Fibroblast of villous mesenchyme (primary cell): ENCODE measurements around a stretch of chr17.

GRCh38 chr17:63632443-63632809, 10.2 kb downstream of the MAP3K3 start:
- CAGE, long polyA plus RNA, result no peak

- CAGE, long polyA plus RNA, result no peak
Observed at GRCh38 chr17:63633525-63634680, 11.7 kb downstream of the MAP3K3 start.

DNA sequence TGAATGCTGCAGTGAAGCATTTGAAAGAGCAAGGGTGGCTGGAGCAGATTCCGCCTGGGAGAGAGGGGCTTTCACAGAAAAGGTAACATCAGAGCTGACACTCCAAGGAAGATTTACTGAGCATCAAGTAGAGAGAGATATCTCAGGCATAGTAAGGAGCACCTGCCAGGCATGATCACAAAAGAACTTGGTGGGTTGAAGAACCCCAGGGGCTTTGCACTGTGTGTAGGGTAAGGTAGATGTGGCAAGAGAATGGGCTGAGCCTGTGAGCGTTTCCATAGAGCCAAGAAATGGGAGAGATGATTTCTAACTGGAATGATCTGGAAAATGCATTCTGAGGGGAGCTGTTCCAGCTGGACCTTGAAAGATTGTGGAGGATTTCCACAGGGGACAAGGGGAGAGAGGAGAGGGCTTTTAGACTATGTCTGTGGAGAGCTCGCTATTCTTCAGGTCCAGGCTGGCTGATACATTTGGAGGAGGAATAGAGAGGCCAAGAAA, 31.0 kb downstream of the LIMD2 start:
- CAGE, long polyA plus RNA, result no peak

DNA sequence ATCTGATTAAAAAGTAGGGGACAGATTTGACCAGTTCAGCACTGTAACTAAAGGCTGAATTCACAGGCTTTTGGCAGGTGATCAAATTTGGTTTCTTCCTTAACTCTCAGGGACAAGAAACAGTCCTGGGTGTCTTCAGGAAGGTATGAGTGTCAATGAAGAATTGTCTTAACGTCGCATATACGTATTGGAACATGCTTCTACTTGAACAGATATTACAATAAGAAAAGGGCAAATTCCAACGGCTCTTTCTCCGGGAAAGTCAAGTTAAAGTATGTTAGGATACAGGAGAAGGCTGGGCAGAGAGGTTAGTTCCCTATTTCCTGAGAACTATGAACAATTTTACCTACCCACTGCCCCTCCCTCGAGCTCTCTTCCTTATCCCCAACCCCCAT, 784 bp downstream of the STRADA start:
- CAGE, long polyA plus RNA, result no peak

DNA sequence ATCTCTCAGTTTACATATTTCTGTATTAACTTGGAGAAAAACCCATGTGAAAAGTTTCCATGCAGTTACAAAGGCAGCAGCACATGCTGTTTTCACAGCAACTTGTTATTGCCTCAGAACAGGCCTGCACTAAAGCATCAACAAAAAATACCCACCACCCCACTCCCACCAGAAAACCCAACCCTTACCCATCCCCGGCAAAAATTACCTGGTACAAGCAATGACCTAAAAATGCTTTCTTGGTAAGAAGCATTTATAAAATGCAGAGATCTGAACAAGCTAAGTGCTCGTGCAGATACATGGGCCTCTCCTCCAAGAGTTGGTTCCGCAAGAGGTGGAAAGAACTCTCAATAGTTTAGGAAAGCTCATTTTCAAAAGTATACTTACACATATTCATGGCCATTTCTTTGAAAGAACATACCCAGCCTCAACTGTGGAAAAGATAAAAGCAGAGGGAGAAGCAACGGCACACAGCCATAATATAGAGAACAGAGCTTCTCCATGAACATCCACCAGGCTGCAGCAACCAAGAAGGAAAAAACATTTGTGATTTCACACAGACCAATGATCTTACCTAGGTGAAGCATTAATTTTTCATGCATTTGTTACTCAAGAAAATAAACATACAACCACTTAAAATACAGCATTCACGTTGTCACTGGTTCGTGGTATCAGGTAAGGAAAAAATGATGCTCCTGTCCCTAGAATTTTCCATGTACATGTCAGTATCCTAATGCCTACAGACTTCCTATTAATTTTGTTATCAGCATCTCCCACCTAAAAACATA, 4.1 kb upstream of the STRADA start:
- CAGE, long polyA plus RNA, result no peak

- CAGE, long polyA plus RNA, result no peak
Observed at GRCh38 chr17:63817616-63818632, 9.3 kb upstream of the PSMC5 start.

GRCh38 chr17:63954525-63954856, 18.2 kb downstream of the SCN4A start:
- CAGE, long polyA plus RNA, result no peak

DNA sequence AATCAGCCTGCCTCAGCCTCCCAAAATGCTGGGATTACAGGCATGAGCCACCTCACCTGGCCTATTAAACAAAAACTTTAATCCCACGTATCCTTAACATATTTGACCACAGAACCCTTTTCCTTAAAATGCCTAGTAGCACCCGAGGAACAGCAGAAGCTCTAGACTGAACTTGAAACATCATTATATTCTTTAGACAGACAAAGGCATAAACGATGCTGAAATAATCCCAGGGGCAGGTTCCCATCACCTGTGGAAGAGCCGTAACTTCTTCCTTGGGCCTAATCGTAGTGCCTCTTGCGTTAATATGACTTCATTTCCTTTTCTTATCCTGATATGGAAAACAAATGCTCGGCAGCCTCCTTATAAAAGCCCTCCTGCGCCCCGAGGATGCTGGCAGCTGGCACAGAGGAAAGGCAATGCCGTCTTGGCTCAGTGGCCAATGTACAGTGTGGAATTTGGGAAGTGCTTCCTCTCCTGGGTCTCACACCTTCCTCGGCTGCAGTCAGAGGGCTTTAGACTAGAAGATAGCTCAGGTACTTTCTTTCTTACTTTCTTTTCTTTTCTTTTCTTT, 3.5 kb downstream of the SCN4A start:
- CAGE, long polyA plus RNA, result no peak

- CAGE, long polyA plus RNA, result no peak
Observed at GRCh38 chr17:63976831-63977196, 4.1 kb upstream of the SCN4A start.

DNA sequence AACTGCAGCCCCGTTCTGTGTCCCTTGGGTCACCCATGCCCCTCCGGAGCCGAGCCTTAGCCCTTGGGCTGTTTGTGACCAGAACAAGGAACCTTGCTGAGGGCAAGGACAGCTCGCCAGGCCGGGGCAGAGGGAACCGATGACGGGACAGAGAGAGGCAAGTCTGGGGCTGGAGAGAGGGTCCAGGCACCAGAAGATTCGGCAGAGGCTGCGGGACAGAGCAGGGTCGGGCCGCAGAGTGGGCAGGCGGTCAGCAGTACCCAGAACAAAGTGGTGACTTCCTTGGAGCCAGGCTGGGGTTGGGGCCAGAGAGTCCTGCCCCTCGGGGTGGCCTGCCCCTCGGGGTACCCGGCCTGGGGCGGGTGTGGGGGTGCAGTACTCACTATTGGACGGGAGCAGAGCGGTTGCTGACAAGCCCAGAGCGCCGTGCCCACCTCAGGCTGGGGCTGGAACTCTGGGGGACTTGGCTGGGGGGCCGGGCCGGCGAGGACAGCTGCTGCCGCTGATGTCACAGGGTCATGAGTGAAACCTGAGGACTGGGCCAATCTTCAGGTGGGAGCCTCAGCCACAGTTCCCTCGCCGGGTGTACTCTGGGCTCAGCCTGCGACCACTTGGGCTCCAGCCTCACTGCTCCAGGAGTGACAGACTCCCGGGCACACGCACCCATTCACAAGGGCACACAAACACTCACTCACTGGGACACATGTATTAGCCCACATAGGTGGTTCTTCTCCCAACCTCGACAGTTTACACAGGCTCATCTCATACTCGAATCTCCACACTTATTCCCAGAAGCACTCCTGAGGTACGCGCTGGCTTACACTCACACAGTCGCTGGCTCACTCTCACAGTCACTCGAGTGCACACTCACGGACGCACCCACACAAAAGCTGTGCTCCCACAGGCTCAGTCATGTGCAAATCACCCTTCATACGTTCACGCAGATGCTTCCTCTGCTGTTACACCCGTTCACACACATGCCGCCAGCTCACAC, 8.9 kb upstream of the PRR29 start:
- CAGE, long polyA plus RNA, result no peak

GRCh38 chr17:63990422-63991003, 7.6 kb upstream of the PRR29 start:
- CAGE, long polyA plus RNA, result no peak

GRCh38 chr17:64019375-64020033, 929 bp downstream of the ICAM2 start:
- CAGE, long polyA plus RNA, result no peak

GRCh38 chr17:64038646-64039087, 18.2 kb upstream of the ICAM2 start:
- CAGE, long polyA plus RNA, result no peak

DNA sequence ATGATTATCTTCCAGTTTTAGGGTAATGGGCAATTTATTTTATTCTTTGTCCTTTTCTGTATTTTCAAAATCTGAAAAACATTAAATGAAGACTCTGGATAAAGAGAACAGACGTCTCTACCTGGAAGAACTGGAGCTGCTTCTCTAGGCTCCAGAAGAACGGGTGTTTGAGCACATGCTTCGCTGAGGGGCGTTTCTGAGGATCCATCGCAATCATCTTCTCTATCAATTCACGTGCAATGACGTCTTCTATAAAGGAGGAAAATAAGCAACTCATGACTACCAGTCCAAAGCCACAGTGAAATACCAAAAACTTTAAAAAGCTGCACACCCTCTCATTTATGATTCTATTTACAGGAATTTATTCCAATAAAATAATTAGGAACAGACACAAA, 27.3 kb upstream of the ICAM2 start:
- CAGE, long polyA plus RNA, result no peak

GRCh38 chr17:64081716-64082563, 48.0 kb downstream of the ERN1 start:
- CAGE, long polyA plus RNA, result no peak

DNA sequence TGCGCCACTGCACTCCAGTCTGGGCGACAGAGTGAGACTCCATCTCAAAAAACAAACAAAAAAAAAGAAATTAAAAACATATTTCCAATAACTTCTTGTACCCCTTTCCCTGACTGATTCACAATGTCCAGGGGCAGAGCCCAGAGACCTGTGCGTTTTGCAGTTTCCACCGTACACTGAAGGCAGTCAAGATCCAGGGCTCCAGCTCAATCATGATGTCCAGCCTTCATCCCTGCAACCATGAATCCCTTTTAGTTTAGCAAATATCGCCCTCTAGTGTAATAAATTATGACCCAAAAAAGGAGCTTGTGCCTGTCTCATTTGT, 3.6 kb upstream of the ERN1 start:
- CAGE, long polyA plus RNA, result no peak

- CAGE, long polyA plus RNA, result no peak
Observed at GRCh38 chr17:64282684-64283037, 19.6 kb upstream of the TEX2 start.

GRCh38 chr17:64319468-64320002, 56.5 kb upstream of the TEX2 start:
- CAGE, long polyA plus RNA, result no peak

DNA sequence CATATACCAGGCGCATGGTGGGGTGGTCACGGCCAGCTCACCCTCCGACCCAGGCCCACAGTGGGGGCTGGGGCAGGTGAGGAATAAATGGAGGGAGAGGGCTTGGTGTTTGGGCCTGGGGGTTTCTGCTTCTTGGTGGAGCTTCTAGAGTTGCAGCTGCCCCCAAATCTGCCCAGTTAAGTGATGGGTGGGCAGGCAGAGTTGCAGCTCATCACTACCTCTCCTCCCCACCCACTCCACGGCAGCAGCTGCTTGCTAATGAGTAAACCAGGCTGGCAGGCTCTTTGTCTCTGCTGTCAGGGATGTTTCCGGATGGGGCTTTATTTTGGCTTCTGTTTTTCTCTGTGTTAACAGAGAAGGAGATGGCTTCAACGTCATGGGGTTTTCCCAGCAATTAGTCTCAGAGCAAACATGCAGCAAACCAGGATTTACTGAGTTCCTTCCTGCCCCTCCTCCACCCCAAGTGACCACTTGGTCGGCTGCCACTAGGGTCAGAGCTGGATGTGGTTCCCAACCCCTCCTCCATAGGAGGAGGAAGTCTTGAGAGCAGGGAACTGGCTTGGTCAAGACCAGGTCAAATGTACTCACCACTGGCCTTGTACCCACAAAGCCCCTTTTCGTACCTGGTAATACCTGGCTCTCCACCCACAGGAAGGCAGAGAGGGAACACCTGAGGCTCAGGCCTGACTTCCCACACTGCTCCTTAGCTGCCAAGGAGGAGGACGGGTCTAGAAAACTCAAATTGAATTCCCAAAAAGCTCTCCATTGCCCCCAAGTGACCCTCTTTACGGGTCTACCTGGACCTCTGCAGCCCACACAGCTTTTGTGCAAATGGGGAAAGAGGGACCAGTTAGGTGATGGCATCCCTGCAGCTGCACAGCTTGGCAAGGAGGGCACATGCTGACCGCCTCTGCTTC, 46.3 kb downstream of the PECAM1 start:
- CAGE, long polyA plus RNA, result no peak

GRCh38 chr17:64378976-64379390, 11.7 kb downstream of the PECAM1 start:
- CAGE, long polyA plus RNA, result no peak